GM23338 (cell line): ENCODE measurements around the genes MPZL3, CD3D, FOXR1 and C2CD2L.

GRCh38 chr11:118078183-118079365, 1.7 kb downstream of the TMPRSS4 start:
- PRO-cap, result no peak
- RAMPAGE, long total RNA, result no peak

- PRO-cap, result bidirectional peak, plus-strand start at chr11:118251846, minus-strand start at chr11:118251925; bidirectional peak, plus-strand start at chr11:118252233, minus-strand start at chr11:118252106; bidirectional peak, plus-strand start at chr11:118252397, minus-strand start at chr11:118252308
- RAMPAGE, long total RNA, result no peak
Measured at GRCh38 chr11:118251675-118252609, at the start of gene MPZL3. Gene MPZL3, minus strand, starts transcription at chr11:118252365.

DNA sequence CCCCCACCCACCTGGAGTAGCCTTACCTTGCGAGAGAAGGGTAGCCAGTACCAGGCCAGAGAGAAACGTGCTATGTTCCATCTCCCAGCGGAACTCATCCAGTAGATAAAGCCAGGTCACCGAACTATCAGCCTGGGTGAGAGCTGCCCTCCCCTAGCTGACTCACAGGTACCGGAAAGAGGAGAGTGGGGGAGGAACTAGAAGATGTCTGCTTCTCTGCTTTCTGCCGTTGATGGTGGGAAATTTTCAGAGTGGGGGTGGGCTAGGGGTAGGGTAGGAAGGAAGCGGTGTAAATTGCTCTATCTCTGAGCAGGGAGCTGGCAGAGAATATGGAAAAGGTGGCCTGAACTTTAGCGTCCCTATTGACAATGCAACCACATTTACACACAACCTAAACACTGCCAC, at the start of gene CD3D:
TSS of gene CD3D (minus strand) at position 179 of the 405 bp plus-strand sequence.
- PRO-cap, result no peak
- RAMPAGE, long total RNA, result no peak

- PRO-cap, result no peak
- RAMPAGE, long total RNA, result no peak
Measured at GRCh38 chr11:118531444-118531900, 480 bp downstream of the TMEM25 start.

- PRO-cap, result no peak
- RAMPAGE, long total RNA, result no peak
Measured at GRCh38 chr11:118609782-118610643, 2.6 kb downstream of the PHLDB1 start.

DNA sequence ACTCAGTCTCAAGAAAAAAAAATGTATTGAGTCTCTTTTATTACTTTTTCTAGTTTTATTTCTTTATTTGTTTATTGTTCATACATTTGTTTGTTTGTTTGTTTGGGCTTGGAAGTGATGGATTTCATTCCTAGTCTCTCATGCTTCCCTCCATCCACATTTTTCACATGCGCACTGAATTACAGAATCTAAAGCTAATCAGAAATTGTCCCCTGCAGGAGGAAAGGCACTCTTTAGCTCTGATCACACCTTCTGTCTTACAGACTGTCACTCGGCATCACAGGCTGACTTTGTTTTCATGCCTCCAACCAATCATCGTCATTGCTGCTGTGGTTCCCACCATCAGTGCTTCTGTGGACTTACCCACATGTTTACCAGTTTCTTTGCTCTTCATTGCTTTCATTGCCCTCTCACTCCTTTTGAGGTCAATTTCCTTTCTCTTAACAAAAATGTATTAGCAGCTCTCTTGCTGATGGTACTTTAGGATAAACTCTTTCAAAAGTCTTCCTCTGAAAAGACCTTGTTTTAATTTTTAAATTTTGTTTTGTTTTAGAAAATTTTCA, 20.0 kb upstream of the TREH start:
- PRO-cap, result no peak
- RAMPAGE, long total RNA, result no peak

DNA sequence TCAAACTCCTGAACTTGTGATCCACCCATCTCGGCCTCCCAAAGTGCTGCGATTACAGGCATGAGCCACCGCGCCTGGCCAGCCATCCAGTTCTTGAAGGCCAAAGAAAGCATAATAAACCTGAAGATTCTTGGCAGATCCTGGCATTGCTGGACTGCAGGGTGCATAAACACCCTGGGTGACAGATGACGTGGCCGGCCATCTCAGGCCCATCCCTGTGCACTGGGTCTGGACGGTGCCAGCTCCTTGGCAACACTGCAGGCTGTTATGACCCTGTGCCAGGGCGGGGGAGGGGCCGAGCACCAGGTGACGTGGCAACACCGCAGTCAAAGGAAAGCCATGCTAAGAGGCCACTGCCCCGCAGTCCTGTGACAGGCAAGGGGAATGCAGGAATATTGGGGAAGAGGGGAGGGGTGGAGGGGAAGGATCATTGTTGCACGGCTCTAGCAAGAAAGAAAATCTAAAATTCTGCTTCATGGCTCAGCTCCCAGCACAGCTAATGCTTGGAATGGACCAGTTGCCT, 29.4 kb upstream of the DDX6 start:
- PRO-cap, result no peak
- RAMPAGE, long total RNA, result no peak

DNA sequence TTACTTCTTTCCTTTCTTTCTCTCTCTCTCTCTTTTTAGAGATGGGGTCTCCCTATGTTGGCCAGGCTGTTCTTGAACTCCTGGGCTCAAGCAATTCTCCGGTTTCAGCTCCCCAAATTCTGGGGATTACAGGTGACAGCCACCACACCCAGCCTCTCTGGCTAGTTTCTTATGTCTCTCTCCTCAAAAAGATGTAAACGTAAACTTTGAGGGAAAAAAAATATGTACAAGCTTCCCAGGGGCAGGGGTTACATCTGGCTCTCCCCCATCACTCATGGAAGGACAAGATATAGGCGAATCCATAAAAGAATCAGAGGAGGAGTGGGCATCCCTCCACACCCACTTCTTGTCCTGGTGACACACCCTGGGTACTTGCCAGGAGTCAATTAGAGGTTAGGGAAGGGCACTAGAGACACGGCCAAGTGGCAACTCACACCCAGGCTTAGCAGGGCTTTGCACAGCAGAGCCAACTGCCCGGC, 19.0 kb downstream of the BCL9L start:
- PRO-cap, result no peak
- RAMPAGE, long total RNA, result no peak

DNA sequence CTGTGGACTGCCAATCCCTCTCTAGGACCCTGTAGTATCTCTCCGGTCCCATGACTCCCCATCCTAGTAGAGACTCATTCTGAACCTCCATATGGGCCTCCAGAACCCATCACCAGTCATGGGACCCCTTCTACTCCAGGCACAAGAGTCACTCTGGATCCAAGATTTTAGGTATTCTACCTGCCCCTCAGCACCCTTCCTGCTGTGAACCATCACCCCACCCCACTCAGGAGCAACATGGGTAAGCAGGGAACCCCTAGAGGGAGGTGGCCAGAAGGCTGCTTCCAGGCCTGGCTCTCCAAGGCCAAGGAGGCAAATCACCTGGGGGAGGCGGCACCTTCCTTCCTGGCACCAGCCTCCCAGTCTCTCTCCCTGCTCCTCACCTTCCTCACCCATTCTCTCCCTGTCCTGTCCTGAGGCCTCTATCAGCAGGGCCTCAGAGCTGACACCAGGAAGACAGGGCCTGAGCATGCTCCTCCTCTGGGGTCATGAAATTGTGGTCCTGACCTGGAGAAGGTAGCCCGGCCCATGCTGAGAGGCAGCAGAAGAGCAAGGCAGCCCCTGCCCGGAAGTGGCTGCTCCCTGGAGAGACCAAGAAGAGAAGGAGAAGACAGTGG, 2.1 kb downstream of the BCL9L start:
- PRO-cap, result no peak
- RAMPAGE, long total RNA, result no peak

- PRO-cap, result no peak
- RAMPAGE, long total RNA, result no peak
Measured at GRCh38 chr11:118924253-118924533, 1.5 kb downstream of the BCL9L start.

GRCh38 chr11:118929503-118930090, 3.9 kb upstream of the BCL9L start:
- PRO-cap, result bidirectional peak, plus-strand start at chr11:118929638, minus-strand start at chr11:118929562; bidirectional peak, plus-strand start at chr11:118929944, minus-strand start at chr11:118929826
- RAMPAGE, long total RNA, result no peak

- PRO-cap, result unidirectional peak, plus-strand start at chr11:118953546
- RAMPAGE, long total RNA, result no peak
Measured at GRCh38 chr11:118953271-118953772, 2.8 kb upstream of the UPK2 start.

DNA sequence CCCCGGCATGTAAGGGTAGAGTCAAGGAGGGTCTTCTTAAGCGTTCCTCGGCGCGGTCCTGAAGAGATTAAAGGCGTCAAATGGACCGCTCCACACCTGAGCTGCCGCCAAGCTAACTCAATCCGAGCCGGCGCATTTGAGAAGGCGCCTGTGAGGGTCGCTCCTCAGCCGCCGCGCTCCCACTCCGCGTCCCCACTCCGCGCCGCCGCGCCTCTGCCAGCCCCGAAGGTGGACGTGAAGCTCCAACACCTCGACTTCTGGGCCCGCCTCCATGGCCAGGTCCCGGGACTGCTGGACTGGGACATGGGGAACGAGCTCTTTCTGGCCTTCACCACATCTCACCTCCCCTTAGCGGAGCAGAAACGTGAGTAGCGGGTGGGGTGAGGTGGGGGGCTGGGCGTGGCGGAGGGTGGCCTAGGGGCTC, at the start of gene FOXR1:
TSS of gene FOXR1 (plus strand) at position 133 of the 424 bp plus-strand sequence.
- PRO-cap, result no peak
- RAMPAGE, long total RNA, result no peak

GRCh38 chr11:118980247-118980733, 8.7 kb downstream of the FOXR1 start:
- PRO-cap, result bidirectional peak, plus-strand start at chr11:118980618, minus-strand start at chr11:118980487
- RAMPAGE, long total RNA, result no peak

GRCh38 chr11:119015944-119016840, 2.0 kb downstream of the RPS25 start:
- PRO-cap, result no peak
- RAMPAGE, long total RNA, result no peak

DNA sequence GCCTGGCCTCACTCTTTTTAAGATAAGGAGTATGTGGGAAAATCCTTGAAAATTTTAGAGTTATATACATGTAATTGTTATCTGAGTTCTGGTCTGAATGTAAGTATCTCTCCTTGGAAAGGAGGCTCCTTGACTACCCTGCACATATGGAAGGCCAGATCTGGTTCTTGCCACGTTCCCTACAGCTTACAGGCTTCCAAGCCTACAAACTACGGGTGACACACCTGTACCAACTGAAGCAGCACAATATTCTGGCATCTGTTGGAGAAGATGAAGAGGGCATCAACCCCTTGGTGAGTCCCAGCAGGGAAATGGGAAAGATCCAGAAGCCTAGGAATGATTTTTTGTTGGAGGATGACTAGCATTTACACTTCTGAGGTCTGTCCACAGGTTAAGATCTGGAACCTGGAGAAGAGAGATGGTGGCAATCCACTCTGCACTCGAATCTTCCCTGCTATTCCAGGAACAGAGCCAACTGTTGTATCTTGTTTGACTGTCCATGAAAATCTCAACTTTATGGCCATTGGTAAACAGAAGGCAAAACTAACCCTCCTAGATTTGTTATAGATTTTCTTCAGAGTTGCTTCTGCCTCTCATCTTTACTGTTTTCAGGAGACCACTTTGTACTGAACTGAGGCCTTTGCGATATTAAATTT, 1.6 kb downstream of the VPS11 start:
- PRO-cap, result no peak
- RAMPAGE, long total RNA, result no peak

GRCh38 chr11:119078920-119079492, 5.7 kb upstream of the HMBS start:
- PRO-cap, result no peak
- RAMPAGE, long total RNA, result no peak

DNA sequence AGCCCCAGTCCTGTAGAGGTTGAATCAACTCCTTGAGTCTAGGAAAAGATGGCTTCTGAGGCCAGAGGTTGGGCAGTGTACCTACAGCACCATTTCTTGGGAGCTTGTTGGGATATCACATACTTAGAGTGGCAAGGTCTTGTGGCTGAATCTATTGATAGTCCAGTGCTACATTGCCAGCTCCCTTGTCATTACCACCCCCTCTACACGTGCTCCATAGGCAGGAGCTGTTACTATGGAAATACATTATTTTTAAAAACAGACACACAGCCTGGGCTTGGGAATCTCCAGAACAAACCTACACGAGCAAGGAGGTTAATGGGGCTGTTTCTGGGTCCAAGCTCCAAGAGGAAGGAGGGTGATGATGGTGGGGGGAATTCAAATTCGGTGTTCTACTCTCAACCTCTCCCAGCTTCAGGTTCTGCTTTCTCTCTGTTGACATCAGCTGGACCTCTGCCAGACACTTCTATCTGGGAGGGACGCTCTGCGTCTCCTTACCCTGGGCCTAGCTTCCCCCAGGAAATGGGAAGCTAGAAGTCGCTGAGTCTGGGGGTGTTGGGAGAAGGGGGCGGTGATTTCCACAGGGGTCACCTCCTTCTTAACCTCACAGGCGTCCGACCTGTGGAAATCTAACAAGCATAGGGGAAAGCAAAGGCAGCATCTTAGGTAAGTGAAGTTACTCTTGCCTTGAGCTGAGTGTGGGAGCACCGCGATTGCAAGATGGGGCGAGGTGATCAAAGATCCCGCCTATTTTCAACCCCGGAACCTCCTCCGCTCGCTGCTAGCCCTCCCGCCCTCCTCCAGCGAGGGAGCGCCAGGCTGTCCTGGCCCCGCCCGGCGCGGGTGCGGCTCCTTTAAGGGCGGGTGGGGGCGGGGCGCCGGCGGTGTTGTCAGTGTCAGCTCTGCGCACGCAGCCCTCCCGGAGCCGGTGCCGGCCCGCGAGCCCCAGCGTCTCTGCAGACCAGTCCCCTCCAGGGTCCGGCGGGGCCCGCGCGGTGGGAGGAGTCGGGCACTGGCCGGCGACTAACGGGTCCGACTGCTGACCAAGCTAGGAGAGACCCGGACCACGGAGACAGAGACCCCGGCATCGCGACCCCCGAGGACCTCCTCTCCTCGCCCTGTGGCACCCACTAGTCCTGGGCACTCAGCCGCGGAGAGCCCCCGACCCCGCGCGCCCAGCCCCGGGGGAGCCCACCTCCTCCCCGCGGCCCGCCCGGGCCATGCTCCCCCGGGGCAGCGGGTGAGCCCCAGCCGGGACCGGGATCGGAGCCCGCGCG, at the start of gene C2CD2L:
TSS of gene C2CD2L (plus strand) at position 884 of the 1,277 bp plus-strand sequence.
- PRO-cap, result bidirectional peak, plus-strand start at position 974 of the sequence, minus-strand start at position 715 of the sequence
- RAMPAGE, long total RNA, result no peak

DNA sequence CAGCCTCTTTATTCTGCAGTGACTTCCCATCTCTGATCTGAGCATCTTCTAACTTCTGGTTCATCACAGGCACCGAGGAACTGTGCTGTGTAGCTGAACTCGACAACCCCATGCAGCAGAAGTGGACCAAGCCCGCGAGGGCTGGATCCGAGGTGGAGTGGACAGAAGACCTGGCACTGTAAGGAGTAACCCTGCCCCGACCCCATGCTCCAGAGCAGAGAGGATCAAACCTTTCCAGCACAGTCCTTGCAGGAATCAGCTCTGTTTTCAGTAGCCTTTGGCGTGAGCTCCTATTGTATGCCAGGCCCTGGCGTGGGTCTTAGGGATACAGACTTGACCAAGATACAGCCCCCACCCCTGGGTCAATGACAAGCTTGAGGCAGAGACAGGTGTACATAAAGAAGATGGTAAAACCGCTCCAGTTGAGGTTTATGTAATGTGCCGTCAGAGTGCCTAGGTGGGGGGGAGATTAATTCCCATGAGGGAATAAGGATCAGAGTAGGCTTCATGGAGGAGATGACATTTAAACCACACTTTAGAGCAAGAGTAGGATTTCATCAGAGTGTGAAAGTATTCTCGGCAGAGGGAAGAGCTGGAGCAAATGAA, 4.4 kb downstream of the C2CD2L start:
- PRO-cap, result no peak
- RAMPAGE, long total RNA, result no peak

- PRO-cap, result no peak
- RAMPAGE, long total RNA, result no peak
Measured at GRCh38 chr11:119112058-119112759, 5.1 kb downstream of the C2CD2L start.